Type B pancreatic cell (in vitro differentiated cells): ENCODE data around the genes PYM1, CDK2, RAB5B and PRIM1.

- PRO-cap: no peak
Observed at GRCh38 chr12:55901826-55902527, 25.7 kb downstream of the PYM1 start.

DNA sequence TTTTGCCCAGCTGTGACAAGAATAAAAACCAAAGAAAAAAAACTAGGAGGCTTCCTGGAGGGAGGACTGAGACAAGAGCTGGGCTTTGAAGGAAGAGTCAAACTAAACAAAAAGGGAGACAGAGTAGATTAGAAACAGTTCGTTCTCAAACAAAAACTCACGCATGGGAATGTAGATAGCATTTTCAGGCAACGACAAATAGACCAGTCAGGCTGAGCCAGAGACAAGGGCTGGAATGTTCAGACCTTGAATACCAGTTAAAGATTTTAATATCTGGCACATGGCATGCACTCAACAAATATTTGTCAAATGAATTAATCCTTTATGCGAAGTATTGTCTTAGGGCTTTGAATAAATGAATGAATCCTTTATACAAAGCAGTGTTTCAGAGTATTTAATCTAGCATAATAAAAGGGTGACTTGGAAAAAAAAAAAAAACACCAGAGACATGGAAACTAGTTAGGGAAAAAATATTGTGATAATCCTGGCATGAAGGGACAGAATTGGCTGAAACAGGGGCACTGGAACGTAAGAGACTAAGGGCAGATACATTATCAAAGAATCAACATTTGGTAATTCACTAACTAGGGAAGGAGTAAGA lies 18.4 kb downstream of the PYM1 start:
- PRO-cap: no peak

DNA sequence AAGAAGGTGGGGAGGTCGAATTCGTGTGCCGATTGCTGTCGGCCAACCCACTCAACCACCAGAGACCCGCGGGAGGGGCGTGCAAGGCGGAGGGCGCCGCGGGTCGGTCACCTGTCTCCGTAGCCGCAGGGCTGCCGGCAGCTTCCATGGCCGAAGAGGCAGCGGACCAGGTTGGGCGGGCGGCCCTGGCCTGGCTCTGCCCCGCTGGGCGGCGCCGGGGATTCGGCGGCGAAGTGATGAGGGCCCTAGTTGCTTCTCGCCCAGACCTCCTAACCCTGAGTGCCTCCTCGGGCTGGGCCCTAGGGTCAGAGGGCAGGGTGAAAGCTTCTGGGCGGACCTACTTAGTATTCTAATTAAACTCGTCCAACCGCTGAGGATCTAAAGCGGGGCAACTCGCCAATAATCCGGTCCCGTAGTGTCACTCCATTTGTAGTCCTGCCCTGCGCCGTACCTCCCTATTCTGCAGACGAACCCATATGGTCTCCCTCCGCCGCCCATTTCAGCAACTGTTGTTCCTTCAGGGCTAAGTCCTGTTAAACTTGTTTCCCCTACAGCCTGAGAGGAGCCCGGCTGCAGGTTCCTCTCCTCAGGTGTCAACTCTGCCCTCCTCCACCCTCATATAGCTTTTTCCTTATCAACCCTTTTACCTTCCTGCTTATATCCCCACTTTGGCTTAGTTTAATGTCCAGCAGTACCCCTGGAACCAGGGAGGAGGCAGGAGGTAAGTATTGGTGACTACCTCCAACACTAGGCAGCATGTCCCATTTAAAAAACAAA lies at the start of gene PYM1:
PYM1 (minus strand) TSS at position 281 of the 777 bp plus-strand sequence.
- PRO-cap: bidirectional peak, plus-strand start at position 563 of the sequence, minus-strand start at position 511 of the sequence

- PRO-cap: no peak
Observed at GRCh38 chr12:55930090-55930399, 917 bp upstream of the DGKA start.

GRCh38 chr12:55966531-55967641 lies at the start of gene CDK2:
TSS of gene CDK2 (plus strand) at chr12:55966830.
- PRO-cap: bidirectional peak, plus-strand start at chr12:55966796, minus-strand start at chr12:55966662

GRCh38 chr12:55973891-55974750 lies at the start of gene RAB5B:
TSS of gene RAB5B (plus strand) at chr12:55974078.
- PRO-cap: bidirectional peak, plus-strand start at chr12:55973949, minus-strand start at chr12:55973465; unidirectional peak, plus-strand start at chr12:55974104

DNA sequence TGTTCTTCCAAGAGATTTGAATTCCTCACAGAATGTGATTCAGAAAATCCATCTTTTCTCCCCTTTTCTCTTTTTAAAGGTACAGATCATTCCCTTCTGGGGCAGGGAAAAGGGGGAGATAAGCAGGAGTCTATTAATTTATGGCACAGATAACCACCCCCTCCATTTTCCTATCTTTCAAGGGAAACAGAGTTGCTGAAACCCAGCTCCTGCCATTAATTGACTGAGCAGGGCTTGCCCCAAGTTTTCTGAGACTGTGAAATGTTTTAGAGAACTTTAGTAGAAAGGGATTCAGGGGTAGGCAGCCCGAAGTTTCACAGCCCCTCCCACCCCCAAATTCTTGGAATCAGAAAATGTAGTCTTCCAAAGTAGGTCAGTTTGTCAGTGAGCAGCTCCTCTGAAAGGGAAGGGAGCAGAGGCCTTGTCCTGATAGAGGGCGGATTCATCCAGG lies 616 bp upstream of the IKZF4 start:
- PRO-cap: no peak

- PRO-cap: no peak
Observed at GRCh38 chr12:56119257-56119839, 1.3 kb downstream of the ZC3H10 start.

GRCh38 chr12:56119906-56120623 lies 2.0 kb downstream of the ZC3H10 start:
- PRO-cap: no peak

DNA sequence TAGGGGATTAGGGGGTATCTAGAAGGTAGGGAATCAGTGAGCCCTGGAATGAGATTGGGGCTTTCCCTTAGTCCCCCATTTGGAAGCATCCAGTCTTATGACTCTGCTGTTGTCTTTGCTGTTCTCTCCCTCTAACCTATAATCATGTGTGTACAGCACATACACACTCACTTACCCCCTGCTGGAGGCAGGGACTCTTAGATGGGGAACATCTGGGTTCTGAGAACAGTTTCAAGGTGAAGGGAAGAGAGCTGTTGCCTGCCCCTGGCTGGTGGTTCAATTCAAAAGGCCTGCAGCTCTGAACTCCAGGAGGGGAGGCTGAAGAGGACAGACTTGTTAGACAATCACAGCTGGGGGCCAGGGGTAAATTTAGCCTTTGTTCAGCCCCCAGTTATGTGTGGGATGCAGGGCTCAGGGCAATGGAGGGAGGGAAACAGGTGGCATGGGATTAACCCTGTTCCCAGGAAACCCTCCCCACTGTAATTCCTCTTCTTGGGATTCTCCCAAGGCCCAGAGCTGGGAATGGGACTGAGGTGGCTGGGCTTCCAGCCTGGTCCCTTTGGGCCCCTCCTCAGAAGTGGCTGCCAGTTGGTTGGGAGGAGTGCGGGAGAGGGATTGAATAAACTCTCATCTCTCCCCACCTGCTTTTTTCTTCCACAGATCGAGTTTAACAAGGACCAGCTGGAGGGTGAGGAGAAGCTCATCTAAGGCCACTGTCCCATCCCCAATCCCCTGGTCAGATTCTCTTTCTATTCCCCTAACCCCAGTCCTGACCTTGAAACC lies 2.0 kb downstream of the MYL6B start:
- PRO-cap: no peak

GRCh38 chr12:56158535-56159434 lies 626 bp downstream of the MYL6 start:
- PRO-cap: bidirectional peak, plus-strand start at chr12:56159123, minus-strand start at chr12:56159201

GRCh38 chr12:56162969-56163254 lies 4.8 kb downstream of the MYL6 start:
- PRO-cap: unidirectional peak, plus-strand start at chr12:56163164

GRCh38 chr12:56358711-56359428 lies 1.0 kb downstream of the STAT2 start:
- PRO-cap: unidirectional peak, plus-strand start at chr12:56359343

- PRO-cap: no peak
Observed at GRCh38 chr12:56361575-56361835, 1.2 kb downstream of the APOF start.

DNA sequence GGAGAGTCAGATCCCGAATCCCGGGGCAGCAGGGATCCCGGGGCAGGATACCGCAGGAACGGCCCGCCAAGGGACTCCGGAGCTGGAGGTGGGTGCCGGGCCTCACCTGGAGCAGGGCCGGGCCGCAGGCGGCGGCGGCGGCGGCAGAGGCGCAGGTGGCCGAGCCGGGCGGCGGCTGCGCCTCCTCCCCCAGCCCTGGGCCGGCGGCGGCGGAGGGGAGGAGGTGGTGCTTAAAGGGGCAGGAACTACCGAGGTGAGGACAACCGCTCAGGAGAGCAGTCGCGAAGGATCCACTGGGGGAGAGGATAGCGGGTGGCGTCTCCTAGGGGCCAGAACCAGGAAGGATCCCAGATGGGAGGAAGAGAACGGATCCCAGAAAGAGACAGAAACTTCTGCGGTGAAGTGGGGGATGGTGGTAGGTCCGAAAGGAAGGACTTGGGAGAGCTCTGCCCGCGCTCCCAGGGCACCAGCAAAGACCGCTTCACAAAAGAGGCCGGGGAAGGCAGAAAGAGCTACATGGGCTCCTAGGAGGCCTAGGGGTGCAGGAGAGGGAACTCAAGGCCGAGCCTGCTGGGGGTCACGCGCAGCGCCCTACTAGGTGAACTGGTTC lies 4.8 kb upstream of the BAZ2A start:
- PRO-cap: bidirectional peak, plus-strand start at position 262 of the sequence, minus-strand start at position 157 of the sequence

GRCh38 chr12:56644733-56645182 lies 1.0 kb downstream of the ATP5F1B start:
- PRO-cap: no peak

GRCh38 chr12:56714577-56714925 lies 10.5 kb downstream of the NACA start:
- PRO-cap: no peak

DNA sequence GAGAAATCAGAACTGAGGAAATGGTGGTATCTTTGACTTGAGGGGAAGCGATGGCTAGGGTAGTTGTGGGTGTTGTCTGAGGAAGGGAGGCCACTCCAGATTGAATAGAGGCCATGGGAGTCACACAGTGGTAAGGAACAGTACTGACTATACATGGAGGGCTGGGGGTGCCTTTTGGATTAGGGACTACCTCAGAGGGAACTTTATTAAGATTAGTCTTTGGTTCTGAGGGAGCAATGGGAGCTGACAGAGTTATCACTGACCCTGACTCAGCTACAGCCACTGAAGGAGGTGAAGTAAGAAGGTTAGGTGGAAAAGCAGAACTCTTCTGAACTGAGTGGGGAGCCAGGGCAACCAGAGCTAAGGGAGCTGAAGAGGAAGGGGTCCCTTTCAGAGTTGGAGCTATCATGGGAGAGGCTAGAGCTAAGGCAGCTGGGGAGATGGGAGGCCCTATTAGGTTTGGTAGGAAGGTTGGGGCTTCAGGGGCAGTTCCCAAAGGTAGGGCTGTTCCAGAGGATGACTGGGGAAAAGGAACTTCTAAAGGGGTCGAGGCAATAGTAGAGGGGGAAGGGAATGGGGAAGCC lies 4.2 kb downstream of the NACA start:
- PRO-cap: no peak

- PRO-cap: no peak
Observed at GRCh38 chr12:56726046-56726262, 855 bp upstream of the NACA start.

- PRO-cap: unidirectional peak, plus-strand start at chr12:56751817; unidirectional peak, minus-strand start at chr12:56752320; unidirectional peak, minus-strand start at chr12:56752433
Observed at GRCh38 chr12:56751725-56752628, at the start of gene PRIM1. TSS of gene PRIM1 (minus strand) at chr12:56752323.